Cerebral cortex (tissue), 2 donors: ENCODE measurements around the gene ZMAT5.

DNA sequence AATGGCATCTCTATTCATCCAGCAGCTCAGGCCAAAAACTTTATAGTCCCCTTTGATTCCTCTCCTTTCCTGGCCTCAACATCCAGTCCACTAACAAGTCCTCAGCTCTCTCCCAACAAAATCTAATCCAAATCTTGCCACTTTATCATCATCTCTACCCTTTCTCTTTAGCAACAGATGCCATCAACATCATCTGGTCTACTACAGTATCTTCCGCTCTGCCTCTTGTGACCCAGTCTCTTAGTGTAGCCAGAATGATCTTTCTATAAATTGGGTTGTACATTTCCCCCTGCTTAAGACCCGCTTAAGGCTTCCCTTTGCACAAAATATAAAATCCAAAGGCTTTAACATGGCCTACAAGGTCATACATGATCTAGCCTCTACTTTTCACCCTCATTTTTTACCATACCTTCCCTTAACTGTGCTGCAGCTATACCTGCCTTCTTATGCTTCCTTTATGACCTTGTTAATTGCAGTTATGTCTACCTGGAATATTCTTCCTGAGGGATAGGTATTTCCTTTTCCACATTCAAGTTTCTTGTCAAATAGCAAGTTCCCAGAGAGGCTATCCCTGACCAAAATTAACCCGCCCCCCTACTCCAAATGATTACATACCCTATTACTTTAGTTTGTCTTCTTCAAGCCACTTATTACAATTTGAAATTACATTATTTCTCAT, 225.9 kb downstream of the TTC28 start:
- PRO-cap, 2 experiments = no peak in any of the 2 experiments

GRCh38 chr22:28547627-28548401, 131.8 kb downstream of the TTC28 start:
- PRO-cap, 2 experiments = no peak in any of the 2 experiments

DNA sequence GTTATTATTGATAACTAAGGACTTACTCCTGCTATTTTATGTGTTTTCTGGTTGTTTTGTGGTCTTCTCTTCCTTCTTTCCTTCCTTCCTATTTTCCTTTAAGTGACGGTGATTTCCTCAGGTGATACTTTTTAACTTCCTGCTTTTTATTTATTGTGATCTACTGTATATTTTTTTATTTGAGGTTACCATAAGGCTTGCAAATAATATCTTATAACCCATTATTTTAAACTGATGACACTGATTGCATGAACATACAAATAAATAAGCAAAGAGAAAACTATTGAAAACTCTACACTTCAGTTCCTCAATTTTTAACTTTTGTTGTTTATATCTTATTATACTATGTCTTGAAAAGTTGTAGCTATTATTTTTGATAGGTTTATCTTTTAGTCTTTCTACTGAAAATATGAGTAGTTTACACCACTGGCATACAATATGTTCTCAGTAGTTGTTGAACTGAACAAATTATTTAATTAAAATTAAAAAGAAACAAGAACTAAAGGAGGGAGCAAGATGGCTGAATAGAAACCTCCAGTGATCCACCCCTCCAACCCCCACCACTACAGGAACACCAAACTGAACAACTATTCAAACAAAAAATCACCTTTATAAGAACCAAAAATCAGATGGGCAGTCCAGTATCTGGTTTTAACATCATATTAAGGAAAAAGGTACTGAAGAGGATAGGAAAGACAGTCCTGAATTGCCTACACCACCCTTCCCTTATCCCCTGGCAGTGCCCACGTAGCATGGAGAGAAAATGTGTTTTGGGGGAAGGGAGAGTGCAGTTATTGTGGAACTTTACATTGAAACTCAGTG, 101.5 kb downstream of the TTC28 start:
- PRO-cap, 2 experiments = no peak in any of the 2 experiments

GRCh38 chr22:28710494-28711305, 30.9 kb downstream of the CHEK2 start:
- PRO-cap, 2 experiments = no peak in any of the 2 experiments

GRCh38 chr22:28788054-28788797, 15.7 kb downstream of the CCDC117 start:
- PRO-cap, 2 experiments = no peak in any of the 2 experiments

- PRO-cap, 2 experiments = no peak in any of the 2 experiments
Measured at GRCh38 chr22:28815583-28816241, 43.2 kb downstream of the CCDC117 start.

GRCh38 chr22:28882338-28883040, 883 bp upstream of the ZNRF3 start:
- PRO-cap, 2 experiments = no peak in any of the 2 experiments

GRCh38 chr22:28911685-28912694, 28.6 kb downstream of the ZNRF3 start:
- PRO-cap, 2 experiments = no peak in any of the 2 experiments

DNA sequence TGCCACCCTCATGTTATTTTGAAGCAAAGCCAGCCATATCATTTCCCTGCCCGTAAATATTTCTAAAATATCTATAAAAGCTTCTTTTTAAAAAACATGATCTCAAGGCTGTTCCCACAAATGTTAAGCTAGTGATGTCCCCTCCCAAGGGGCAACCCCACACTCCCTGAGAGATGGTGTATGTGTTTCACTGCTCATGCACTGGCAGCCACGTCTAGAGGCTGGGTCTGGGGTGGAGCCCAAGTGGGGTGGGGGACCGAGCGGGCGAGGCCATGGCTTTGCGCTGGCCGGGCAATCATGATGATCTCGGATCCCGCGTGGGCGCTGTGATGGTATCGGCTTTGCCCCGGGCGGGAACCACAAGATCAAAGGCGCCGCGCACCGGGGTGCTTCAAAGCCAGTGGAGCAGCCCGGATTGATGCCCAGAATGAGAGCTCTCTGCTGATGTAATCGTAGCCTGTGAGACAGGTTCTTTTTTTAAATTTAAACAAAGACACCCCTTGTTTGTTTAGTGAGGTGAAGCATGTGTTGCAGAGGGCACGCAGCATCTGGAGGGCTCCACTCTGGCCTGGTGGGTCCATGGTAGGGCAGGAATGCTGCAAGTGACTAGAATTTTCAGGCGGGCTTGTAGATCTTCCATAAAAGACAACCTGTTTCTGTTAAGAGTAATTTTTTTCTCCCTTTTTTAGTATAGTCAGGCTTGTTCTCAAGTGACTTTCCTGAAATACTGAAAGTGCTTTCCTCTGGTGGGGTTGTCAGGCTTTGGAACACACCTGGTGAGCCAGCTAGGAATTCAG, 40.5 kb downstream of the ZNRF3 start:
- PRO-cap, 2 experiments = peak in 1 of 2 experiments; most common plus-strand start position 242 of the sequence (in 1)

- PRO-cap, 2 experiments = no peak in any of the 2 experiments
Measured at GRCh38 chr22:28955886-28956321, 72.5 kb downstream of the ZNRF3 start.

DNA sequence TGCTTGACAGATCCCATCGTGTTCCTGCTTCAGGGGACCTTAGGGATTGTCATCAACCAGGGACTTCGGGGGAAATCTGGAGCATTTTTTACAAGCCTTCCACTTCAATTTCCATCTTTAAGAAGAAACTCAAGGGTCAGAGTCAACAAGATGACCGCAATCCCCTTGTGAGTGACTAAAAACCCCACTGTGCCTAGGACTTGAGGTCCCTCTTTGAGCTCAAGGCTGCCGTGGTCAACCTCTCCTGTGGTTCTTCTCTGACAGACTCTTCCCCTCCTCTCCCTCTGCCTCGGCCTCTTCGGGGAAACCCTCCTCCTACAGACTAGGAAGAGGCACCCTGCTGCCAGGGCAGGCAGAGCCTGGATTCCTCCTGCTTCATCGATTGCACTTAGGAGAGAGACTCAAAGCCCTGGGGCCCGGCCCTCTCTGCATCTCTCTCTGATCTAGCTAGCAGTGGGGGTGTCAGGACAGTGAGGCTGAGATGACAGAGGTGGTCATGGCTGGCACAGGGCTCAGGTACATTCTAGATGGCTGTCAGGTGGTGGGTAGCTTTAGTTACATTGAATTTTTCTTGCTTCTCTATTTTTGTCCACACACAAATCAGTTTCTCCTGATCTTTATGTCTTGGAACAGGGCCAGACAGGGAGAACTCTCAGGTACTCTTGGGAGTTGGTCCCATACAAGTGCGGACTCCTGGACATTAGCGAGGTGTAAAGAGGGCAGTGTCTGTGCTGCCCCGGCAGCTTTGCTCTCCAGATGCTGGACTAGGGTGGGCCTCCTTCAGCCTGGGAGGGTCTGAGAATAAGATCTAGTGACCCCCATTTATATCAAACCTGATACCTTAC, 63.5 kb upstream of the EMID1 start:
- PRO-cap, 2 experiments = no peak in any of the 2 experiments

DNA sequence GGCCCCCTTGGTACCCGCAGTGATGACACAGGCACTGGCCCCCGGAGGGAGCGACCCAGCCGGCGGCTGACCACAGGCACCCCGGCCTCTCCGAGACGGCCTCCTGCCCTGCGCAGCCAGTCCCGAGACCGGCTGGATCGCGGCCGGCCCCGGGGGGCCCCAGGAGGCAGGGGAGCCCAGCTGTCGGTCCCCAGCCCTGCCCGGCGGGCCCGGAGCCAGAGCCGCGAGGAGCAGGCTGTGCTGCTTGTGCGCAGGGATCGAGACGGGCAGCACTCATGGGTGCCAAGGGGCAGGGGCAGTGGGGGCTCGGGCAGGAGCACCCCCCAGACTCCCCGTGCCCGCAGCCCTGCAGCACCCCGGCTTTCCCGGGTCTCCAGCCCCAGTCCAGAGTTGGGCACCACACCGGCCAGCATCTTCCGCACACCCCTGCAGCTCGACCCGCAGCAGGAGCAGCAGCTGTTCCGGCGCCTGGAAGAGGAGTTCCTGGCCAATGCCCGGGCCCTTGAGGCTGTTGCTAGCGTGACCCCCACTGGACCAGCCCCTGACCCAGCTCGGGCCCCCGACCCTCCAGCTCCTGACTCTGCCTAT, 3.9 kb downstream of the RASL10A start:
- PRO-cap, 2 experiments = no peak in any of the 2 experiments

DNA sequence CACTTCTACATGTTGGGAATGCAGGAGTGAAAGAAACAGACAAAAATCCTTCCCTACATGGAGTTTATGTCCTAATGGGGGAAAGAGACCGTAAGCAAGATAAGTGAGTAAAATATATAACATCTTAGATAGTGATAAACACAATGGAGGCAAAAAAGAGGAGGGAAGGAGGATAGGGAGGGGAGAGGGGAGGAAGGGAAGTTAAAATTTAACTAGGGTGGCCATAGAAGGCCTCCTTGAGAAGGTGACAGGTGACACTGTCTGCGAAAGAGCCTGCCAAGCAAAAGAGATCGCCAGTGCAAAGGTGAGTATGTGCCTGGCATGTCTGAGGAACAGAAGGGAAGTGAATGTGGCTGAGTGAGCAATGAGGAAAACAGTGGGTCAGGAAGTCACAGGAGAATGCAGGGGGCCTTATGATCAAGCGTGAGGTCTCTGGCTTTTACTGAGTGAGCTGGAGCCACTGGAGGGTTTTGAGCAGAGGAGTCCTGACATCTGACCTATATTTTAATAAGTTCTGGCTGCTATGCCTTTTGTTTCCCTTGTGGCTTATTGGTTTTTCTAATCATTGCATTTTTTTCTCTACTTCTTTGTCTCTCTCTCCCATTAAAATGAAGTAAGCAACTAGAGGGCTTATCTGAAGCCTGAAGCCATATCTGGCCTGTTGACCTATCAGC, 5.8 kb downstream of the AP1B1 start:
- PRO-cap, 2 experiments = no peak in any of the 2 experiments

GRCh38 chr22:29481690-29482104, 1.7 kb downstream of the NEFH start:
- PRO-cap, 2 experiments = no peak in any of the 2 experiments

DNA sequence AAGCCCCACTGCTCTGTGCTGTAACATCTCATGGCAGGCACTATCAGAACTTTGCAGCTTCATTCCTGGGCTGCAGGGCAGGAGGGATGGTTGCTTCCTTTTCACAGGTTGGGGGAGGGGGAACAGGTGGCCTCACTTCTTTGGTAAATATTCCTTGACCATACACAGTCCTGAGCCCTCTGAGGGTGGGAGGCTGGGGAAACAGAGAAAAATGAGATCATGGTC, 1.0 kb downstream of the NIPSNAP1 start:
- PRO-cap, 2 experiments = no peak in any of the 2 experiments

DNA sequence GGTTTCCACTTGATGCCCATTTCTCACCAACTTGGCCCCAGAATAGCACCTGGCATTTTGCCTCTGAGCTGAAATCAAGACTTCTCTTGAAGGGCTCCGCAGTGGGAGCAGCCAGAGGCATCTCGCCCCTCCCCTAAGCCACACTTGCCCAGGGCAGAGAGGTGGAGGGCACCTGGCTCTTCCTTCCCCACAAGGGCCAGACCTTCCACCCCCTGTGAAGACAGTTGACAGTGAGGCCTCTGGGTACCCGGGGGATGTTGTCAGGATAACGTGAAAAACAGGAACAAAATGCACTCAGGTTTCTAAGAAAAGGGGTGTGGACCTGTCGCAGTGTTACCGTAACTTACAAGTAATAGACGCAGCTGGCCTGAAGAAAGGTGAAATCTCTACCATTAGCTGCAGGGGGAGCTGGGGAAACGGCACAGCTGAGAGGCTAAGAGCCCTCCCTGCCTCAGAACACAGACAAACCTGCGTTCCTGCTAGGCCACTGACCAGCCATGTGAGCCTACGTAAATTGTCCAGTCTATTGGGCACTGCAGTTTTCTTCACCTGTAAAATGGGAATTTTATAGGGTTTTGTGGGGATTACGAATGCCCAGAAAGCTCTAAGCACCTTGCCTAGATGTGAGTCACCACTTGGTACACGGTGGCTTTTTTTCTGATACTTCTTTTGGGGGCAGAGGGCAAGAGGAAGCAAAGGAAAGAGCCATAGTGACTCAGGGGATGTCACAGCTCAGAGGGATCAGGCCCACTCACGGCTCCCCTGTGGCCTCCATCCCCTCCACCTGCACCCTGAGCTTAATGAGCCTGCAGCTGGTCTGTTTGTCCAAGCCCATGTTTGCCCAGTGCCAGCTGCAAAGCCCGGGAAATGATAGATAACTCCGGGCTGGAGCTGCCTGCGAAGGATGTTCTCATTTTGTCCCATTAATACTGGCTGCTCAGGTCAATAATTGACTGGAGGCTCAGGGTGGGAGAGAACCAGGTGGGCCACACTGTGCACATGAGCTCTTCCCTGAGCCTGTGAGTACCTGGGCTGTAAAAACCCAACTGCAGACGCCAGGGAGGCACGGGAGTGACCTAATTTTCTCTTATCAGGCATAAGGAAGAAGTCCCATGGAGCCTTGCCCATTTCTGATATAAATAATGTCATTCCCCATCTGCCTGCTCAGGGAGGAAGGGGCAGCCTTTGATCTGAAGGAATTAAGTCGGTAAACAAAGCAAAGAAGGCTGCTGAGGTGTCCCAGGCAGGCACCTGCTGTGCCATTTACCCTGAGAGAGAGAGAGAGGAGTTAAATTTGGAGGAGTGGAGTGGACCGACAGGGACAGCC, 18.3 kb upstream of the CABP7 start:
- PRO-cap, 2 experiments = no peak in any of the 2 experiments

DNA sequence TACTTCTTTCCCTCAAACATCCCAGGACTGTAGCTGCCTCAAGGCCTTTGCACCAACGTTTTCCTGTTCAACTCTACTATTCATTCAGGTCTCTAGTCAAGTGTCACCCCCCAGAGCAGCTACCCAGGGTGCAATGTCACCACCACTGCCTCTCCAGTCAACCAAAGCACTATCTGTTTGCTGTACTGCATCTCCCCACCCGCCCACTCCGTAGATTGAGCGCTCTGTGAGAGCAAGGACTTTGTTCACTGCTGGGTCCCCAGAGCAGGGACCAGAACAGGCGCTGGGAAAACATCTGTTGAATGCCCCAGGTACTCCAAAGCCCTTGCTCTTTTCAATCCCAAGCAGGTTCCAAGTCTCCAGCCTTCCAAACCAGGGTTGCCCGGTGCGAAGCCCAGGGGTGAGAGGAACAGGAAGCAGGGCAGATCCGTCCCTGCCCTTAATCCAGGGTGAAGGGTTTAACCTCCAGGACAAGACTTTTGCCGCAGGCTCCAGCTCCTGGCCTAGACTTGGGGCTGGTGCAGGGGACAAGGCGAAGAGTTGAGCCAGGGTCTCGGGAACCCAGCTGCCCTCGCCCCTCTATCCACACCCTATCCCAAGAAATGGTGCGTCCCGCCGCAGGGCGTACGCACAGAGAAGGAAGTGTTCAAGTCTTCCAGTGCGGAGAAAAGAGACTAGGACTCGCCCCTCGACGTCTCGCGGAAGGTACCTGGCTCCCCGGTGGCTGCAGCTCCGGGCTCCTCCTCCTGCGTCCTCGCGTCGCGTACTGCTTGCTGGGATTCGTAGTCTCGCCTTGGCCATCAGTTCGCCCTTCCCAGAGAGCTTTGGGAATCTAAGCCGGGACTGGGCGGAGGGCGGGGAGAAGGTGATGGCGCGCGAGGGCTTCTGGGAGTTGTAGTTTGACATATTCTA, at the start of gene ZMAT5:
ZMAT5 (minus strand) TSS at position 768 of the 912 bp plus-strand sequence.
- PRO-cap, 2 experiments = peak in 1 of 2 experiments; most common plus-strand start position 251 of the sequence (in 1); most common minus-strand start position 768 of the sequence (in 1)

- PRO-cap, 2 experiments = no peak in any of the 2 experiments
Measured at GRCh38 chr22:30231038-30231438, 15.5 kb downstream of the LIF start.

- PRO-cap, 2 experiments = no peak in any of the 2 experiments
Measured at GRCh38 chr22:30252290-30253033, 5.9 kb upstream of the LIF start.

GRCh38 chr22:30275348-30276159, 8.9 kb upstream of the OSM start:
- PRO-cap, 2 experiments = no peak in any of the 2 experiments